Ileum (tissue), 1 donor: ENCODE measurements around the gene GNAZ.

DNA sequence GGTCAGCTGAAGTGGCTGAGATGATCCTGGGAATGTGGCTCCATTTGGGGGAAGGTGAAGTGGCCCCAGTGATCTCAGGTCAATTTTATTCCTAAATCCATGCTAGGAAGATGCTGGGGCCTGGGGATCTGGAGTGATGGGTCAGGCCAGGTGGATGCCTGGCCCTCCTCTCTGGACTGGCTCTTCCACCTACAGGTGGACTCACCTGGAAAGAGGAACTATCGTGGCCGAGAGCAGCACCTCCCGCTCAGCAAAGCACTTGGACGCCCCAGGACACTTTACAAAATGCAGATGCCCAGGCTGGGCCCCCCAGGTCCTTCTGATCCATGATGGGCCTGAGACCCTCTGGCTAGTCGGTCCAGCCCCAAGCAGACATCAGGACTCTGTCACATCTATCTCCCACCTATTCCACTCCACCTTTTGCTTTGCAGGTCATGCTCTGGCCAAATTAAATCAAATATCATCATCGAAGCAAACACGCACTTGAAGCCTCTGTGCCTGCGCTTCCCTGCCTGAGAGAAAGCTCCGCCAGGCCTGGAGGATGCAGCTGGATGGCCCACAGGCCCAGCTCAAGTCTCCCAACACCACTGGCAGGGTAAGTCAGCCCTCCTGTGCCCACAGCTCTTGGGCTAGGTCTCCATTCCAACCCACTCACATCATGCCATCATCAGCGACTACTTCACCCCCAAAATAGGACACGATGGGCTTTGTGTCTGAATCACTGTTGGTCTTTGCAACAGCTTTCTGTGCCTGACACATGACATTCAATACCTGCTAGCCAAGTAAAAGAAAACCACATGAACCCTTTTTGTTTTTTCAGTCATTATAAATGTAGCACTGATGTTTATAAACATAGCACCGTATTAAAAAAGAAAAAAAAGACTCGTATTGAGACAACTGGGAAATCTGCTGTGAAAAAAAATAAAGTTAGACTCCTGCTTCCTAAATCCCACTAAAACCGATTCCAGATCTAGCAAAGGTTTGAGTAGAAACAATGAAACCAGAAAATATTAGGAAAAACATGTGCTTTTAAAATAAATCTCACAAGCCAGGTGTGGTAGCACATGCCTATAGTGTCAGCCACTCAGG is 6.3 kb downstream of the TOP3B start:
- PRO-cap, result no peak

- PRO-cap, result no peak
Observed at GRCh38 chr22:22422694-22423222, 85.8 kb downstream of the ZNF280B start.

DNA sequence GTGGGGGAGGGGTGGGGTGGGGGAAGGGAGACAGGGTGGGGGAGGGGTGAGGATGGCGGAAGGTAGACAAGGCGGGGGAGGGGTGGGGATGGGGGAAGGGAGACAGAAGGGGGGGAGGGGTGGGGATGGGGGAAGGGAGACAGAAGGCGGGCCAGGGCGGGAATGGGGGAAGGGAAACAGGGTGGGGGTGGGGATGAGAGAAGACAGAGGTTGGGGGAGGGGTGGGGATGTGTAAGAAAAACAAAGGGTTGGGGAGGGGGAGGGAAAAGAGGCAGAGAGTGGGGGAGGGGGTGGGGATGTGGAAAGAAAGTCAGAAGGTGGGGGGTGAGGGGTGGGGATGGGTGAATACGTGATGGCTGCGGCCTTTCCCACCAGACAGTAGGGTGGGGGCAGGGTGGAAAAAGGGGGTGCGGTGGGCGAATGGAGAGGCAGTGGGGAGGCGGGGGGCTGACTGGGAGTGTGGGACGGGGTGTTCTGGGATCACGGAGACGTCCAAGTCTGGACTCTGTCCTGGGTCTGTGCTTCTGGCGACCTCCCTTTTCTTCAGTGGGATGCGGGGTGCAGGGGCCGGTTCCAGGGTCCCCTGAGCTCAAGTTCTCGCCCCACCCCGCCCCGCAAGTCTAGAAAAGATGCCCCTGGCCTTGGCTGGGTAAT is 690 bp downstream of the PRAME start:
- PRO-cap, result no peak

- PRO-cap, result no peak
Observed at GRCh38 chr22:22697672-22698128, 53.3 kb downstream of the GGTLC2 start.

- PRO-cap, result no peak
Observed at GRCh38 chr22:22747159-22747583, 102.8 kb downstream of the GGTLC2 start.

DNA sequence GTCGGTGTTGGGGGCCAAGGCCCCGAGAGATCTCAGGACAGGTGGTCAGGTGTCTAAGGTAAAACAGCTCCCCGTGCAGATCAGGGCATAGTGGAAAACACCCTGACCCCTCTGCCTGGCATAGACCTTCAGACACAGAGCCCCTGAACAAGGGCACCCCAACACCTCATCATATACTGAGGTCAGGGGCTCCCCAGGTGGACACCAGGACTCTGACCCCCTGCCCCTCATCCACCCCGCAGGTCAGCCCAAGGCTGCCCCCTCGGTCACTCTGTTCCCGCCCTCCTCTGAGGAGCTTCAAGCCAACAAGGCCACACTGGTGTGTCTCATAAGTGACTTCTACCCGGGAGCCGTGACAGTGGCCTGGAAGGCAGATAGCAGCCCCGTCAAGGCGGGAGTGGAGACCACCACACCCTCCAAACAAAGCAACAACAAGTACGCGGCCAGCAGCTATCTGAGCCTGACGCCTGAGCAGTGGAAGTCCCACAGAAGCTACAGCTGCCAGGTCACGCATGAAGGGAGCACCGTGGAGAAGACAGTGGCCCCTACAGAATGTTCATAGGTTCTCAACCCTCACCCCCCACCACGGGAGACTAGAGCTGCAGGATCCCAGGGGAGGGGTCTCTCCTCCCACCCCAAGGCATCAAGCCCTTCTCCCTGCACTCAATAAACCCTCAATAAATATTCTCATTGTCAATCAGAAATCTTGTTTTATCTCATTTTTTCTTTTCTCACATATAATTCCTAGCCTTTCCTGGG is 13.3 kb downstream of the IGLL5 start:
- PRO-cap, result no peak

GRCh38 chr22:22927888-22928192 is 40.2 kb downstream of the IGLL5 start:
- PRO-cap, result no peak

- PRO-cap, result no peak
Observed at GRCh38 chr22:22931760-22932304, 44.2 kb downstream of the IGLL5 start.

DNA sequence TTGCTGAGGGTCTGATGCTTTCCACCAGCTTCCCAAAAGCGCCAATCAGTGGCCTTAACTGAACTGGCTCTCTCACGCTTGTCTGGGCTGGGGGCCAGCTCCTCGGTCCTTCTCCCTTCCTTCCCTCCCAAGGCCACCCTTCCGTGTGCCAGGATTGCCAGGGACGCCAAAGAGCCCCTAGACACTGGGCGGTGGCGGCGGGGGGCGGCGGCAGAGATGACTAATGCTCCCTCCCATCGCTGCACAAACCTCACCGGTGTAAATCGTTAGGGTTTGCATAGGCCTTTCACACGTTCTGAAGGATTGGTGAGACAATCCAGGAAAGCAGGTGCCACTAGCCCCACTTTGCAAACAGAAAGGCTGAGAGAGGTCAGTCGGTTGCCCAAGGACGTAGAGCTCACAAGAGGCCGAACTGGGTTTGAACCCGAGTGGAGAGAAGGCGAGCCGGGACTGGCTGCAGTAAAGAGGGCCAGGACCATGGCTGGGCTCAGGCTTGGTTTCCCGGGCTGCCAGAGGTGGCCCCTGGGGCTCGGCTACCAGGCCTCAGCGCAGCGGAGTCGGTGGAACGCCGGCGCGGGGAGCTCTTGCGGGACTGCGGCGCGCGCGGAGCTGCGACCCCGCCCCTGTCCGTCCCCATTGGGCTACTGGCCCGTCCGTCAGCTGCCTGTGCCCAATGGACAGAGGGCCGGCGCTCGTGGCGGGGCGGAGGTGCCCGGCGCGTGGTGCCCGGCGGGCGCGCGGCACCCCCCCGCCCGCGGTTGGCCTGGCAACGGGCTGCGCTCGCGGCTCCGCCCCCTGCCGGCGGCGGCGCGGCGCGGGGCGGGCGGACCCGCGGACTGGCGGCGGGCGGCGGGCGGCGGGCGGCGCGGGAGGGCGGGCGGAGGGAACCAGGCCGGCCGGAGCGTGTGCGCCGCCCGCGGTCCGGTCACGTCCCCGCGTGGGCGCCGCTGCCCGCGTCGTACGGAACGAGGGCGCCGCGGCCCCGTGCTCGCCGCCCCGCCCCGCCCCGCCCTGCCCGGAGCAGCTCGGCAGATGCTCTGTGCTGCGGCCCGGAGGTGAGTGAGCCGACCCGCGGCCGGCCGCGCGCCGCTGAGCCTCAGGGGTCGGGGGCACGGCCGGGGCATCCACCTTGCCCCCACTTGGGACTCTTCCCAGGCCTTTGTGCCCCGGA is at the start of gene GNAZ:
Gene GNAZ (plus strand): TSS at position 1,004 of the 1,171 bp plus-strand sequence.
- PRO-cap, result unidirectional peak, plus-strand start at position 810 of the sequence; unidirectional peak, plus-strand start at position 1,040 of the sequence

GRCh38 chr22:23152326-23153385 is 7.4 kb downstream of the RAB36 start:
- PRO-cap, result no peak

DNA sequence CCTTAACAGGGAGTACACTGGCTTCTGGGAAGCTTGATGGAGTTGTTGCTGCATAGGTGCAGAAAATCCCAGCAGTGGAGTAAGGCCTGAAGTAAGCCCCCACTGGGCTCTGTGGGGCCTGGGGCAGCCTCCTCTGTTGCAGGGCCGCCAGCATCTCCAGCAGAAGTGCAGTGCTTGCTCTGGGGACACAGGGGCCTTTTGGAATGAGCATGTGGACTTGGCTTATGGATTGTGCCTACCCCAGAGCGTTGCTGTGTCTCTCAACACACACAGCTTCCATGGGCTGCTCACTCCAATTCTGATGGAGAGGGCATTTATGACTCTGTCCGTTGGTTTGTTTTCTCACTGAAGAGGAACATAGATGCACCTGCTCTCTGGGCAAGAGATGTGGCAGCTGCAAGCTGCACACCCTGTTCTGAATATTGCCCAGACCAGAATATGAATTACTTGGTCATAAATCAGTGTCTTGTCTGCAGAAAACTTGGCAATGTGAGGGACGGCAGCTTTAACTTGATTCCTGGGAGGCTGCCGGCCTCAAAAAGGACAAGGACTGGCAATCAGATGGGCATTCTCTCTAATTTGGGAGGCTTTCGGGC is 32.2 kb downstream of the BCR start:
- PRO-cap, result no peak

- PRO-cap, result no peak
Observed at GRCh38 chr22:23237385-23237783, 57.1 kb downstream of the BCR start.

- PRO-cap, result bidirectional peak, plus-strand start at chr22:23245224, minus-strand start at chr22:23245127
Observed at GRCh38 chr22:23244853-23245838, 64.8 kb downstream of the BCR start.

DNA sequence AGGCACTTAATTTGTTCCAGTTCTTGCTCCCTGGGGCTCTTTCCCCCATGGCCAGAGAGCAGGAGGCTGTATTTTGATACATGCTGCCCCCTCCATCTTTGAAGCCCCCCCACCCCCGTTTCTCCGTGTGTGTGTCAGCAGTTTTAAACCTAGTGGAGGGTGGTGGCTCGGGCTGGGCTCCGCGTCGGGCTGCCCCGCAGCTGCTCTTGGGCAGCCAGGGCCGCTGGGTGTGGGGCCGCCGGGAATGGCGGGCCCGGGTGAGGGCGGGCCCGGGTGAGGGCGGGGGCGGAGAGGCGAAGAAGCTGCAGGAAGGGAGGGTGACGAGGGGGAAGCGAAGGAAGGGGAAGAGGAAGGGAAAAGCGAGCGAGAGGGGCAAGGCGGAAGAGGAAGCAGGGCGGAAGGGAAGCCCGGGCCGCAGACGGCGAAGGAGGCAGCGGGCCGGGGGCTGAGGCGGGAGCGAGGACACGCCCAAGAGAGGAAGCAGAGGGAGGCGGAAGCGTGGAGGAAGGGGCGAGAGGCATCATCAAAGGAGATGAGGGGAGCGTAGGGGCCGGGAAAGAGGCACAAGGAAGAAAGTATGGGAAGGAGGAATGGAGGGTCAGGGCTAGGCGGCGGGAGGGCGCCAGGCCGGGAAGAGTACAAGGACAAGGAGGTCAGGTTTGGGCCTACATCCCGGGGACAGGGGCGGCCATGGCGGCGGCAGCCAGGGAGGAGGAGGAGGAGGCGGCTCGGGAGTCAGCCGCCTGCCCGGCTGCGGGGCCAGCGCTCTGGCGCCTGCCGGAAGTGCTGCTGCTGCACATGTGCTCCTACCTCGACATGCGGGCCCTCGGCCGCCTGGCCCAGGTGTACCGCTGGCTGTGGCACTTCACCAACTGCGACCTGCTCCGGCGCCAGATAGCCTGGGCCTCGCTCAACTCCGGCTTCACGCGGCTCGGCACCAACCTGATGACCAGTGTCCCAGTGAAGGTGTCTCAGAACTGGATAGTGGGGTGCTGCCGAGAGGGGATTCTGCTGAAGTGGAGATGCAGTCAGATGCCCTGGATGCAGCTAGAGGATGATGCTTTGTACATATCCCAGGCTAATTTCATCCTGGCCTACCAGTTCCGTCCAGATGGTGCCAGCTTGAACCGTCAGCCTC is 82.5 kb downstream of the BCR start:
- PRO-cap, result no peak

DNA sequence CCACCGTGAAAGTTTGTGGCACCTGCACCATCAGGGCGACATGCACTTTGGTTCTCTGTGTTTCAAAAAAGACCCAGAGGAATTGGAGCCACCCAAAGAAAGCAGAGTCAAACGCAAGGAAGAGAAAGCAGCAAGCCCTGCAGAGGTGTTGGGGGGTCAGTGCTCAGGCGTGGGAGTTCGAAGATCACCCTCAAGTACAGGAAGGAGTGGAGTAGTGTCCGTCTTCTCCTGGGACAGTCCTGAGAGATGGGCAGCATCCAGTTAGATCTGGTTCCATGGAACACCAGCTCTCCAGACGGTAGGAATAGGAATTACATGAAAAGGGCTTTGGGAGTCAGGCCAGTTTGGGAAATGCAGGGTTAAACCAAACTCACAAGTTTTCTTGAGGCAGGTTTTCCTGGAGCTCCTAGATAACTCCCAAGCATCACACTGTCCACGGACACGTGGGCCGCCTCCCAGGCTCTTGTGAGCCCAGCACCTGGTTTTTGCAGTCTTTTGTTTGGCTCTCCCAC is 89.8 kb downstream of the BCR start:
- PRO-cap, result no peak

DNA sequence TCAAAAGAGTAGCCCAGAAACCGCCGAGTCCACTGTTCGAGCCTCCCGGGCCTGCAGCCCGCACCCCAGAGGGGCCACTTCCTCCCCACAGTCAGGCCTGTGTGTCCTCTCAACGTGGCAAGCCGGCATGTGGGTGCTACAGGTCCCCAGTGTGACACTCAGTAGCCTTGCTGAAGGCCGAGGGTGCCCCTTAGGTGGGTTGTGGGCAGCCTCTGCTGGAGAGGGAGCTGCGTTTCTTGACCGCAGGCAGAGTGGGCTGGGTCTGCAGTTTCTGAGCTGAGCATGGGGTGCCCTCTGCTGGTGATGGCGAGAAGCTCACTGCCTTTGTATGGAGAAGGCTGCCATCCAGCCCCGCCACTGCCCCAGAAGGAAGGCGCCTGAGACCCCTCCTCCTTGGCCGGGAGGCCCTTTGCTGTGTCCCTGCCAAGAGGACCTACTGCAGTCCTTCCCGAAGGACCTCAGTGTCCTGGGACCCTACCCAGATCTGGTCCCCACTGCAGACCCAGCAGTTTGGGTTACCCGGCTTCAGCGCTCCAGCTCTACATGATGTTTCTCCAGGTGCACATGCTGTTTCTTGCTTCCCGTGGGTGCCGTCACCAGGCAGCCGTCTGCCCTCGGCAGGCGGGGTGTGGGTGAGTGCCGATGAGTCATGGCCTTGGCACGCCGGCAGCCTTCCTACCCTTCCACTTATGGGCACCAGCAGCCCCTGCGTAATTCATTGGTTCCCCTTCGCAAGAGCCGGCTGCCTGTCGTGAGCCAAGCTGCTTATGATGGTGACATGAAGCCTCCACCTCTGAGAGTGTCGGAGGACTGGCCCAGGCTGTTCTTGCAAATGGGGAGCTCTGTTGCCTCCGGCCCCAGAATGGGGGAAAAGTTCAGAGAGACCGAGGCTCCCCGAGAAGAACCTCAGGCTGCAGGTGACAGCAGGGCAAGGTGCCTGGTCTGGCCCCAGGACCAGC is 101.7 kb downstream of the BCR start:
- PRO-cap, result unidirectional peak, plus-strand start at position 796 of the sequence

DNA sequence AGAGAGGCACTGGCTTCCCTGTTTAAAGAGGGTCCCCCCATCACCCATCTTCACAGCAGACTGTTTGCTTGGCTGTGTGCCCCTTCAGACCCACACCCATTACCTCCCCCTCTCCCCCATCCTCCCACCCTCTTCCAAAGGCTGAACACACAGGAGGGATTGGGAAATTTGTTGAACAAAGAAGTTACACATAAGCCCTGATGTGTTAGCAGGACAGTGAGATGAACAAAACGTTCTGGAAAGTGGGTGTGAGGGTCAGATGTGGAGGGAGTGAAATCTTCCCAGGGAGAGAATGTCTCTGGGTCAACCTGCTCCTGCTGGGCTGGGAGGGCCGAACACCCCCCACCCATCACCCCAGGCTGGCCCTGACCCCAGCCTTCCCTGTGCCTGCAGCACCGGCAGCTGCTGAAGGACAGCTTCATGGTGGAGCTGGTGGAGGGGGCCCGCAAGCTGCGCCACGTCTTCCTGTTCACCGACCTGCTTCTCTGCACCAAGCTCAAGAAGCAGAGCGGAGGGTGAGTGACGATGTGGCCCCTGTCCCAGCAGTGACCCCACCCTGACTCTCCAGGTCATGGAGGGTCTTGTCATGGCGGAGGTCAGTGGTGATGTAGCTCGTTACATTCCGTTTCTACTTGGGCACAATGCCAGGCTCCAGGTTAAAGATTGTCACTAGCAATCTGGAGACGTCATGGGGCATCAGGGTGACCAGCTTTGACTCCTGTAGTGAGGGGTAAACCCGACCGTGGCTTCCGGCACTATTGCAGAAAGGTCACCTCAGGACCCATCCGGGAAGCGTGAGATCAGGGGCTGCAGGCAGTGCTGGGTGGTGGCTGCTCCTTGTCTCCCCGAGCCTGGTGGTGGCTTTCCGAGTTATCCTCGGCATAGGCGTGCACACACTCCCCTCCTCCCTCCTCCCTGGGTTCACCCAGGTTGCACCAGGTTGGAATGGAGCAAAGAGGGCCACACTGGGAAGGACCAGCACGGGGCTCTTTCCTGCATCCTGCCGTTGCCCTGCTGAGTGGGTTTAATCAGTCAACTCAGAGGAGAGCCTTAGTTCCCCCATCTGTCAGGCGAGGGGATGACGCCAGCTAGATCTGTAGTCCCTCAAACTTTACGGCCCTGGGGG is 103.6 kb downstream of the BCR start:
- PRO-cap, result no peak

- PRO-cap, result no peak
Observed at GRCh38 chr22:23289055-23289754, 108.9 kb downstream of the BCR start.

DNA sequence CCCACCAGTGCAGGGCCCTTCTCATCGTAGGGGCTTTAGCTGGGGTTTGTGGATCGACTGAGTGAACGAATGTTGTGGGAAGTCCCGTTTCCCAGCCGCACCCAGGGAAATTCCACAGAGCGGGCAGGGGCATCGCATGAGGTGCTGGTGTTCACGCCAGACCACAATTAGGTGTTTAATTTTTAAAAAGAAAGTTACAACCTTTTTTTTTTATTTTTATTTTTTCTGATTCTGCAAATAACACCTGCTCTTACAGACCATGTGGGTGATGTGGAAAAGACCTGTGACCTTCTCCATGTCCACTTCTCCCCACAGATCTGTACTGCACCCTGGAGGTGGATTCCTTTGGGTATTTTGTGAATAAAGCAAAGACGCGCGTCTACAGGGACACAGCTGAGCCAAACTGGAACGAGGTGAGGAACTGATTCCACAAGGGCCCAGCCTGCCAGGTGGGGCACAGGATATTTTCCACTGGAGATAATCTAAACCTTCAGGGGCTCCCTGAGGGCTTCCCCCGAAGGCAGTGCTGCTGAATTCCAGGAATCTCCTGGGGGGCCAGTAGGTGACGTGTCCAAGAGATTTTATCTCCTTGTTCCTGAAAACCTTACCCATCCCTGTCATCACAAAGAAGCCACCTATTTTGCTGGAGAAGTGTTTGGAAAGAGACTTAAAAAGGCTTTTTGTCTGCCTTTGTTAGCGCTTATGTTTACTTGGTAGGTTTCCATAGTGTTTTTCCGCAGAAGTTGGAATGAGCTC is 112.1 kb downstream of the BCR start:
- PRO-cap, result no peak

- PRO-cap, result no peak
Observed at GRCh38 chr22:23305008-23305795, 124.9 kb downstream of the BCR start.